Mesenchymal stem cell of the bone marrow (primary cell): Measurements from ENCODE around the genes PSTPIP1, PEAK1 and ADAMTS7.

GRCh38 chr15:76466966-76467653 is 130.5 kb downstream of the ISL2 start:
- CAGE, long polyA plus RNA = no peak

- CAGE, long polyA plus RNA = no peak
Measured at GRCh38 chr15:76994552-76995814, at the start of gene PSTPIP1. Gene PSTPIP1 (plus strand): TSS chr15:76995126.

DNA sequence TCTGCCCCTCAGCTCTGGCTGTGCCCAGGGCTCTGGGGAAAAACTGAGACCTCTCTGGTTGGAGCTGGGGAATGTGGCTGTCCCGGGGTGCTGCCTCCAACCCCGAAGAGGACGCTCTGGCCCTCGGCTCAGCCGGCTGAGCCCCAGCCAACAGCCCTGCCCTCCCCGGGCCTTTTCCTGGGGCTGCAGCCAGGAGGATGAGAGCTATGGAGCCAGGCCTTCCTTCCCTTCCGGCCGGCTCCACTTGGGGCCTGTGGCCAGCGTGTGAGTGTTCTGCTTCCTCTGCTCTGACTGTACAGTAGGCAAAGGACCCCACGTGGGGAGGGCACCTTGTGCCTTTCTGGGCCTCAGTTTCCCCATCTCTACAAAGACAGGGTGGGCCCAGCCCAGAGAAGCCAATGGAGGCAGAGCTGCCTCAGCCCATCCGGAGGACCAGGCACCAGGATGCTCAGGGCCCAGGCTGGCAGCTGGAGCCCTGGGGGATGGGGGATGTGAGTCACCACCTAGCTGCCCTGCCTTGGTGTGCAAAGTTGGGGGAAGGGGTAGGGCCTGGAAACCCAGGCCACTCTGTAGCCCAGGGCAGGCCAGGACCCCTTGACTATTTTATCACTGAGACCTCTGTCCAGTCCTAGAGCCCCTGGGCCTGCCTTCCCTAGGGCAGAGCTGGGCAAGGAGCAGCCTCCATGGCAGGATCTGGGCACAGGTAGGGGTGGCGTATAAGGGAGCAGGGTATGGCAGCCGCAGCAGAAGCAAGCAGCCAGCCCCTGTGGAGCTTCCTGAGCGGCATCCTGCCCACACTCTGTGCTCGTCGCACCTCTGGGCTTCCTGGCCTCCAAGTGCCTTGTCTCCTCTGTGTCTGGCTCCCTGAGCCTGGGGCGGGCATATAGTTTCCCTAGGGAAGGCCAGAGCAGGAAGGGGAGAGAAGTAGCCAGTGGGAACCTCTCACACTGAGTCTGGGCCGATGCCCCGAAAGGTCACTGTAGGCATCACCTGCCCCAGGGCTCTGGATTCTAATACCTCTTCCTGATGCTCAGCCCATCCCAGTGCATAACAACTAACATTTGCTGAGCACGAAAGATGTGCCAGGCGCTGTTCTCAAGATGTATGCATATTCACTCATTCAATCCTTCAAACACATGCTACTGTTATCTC is 1.8 kb downstream of the PSTPIP1 start:
- CAGE, long polyA plus RNA = no peak

GRCh38 chr15:77012834-77013213 is 17.9 kb downstream of the PSTPIP1 start:
- CAGE, long polyA plus RNA = no peak

- CAGE, long polyA plus RNA = no peak
Measured at GRCh38 chr15:77034884-77035271, 36.0 kb downstream of the TSPAN3 start.

GRCh38 chr15:77104153-77104422 is 33.2 kb upstream of the TSPAN3 start:
- CAGE, long polyA plus RNA = no peak

DNA sequence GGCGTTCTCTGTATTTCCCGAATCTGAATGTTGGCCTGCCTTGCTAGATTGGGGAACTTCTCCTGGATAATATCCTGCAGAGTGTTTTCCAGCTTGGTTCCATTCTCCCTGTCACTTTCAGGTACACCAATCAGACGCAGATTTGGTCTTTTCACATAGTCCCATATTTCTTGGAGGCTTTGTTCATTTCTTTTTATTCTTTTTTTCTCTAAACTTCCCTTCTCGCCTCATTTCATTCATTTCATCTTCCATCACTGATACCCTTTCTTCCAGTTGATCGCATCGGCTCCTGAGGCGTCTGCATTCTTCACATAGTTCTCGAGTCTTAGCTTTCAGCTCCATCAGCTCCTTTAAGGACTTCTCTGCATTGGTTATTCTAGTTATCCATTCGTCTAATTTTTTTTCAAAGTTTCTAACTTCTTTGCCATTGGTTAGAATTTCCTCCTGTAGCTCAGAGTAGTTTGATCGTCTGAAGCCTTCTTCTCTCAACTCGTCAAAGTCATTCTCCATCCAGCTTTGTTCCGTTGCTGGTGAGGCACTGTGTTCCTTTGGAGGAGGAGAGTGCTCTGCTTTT is 84.2 kb upstream of the TSPAN3 start:
- CAGE, long polyA plus RNA = no peak

DNA sequence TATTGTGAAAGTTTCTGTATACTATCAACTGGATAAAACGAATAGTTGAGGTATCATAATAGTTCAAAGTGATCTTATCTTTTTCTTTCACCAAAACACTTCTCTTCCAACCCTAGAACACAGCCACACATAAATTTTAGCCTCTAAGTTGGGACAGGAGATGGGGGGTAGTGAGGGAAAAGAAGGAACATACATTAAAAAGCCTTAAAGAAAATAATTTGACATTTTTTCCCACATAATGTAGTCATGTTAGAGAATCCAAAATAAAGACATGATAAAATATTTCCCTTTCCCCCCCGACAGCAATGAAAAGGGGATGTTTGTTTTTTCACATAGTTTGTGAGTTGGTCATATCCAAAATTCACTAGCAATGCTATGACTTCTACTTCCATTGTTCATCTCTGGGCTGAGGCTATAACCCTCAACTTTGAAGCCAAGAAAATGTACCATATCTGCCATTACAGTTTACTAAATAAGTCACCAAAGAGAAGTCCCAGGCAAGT is 1.7 kb downstream of the PEAK1 start:
- CAGE, long polyA plus RNA = no peak

- CAGE, long polyA plus RNA = no peak
Measured at GRCh38 chr15:77419904-77420852, at the start of gene PEAK1. Gene PEAK1 (minus strand): TSS chr15:77420104.

- CAGE, long polyA plus RNA = no peak
Measured at GRCh38 chr15:77513064-77513780, 92.5 kb downstream of the HMG20A start.

GRCh38 chr15:77622404-77622816 is 10.3 kb downstream of the LINGO1 start:
- CAGE, long polyA plus RNA = no peak

DNA sequence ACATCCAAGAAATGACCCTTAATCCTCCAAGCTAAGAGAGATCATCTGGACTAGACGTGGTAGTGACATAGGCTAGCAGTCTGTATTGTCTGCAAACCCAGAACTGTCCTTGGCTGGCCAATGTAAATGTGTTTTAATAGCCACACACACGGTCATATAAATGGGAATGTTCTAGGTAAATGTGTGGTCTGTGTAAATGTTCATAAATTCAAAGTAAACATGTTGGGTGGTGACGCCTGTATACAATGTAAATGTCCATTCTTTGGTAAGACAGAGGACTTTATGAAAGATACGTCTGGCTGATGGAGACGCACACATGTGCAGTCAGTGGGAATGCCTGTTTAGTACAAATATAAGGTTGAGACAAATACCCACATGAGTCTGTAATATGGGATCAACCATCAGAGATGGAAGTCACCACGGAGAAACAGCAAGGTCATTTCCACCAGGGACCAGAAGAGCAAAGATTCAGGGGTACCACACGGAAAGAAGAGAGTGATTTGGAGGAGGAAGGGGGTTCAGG is 16.4 kb upstream of the LINGO1 start:
- CAGE, long polyA plus RNA = no peak

DNA sequence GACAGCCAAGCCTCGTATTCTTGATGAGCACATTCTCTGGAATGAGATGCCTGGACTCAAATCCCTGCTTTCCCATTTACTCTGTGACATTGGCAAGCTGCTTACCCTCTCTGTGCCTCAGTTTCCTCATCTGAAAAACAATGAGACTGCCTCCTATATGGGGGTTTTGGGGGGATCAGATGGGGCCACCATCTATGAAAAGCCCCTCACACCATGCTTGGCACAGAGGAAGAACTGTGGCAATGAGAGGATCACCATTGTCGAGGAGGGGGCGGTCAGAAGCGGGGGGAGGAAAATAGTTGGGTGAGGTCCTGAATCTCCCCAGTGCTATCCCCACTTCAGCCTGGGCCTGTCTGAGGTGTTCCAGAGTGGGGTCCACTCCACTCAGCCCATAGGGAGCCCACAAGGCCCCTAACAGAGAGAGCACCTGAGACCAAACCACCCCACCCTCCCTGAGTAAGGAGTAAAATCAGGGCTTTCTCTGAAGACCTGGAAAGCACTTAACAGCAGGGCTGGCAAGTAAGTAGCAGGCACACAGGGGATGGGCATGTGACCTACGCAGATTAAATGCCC is 126.0 kb upstream of the LINGO1 start:
- CAGE, long polyA plus RNA = no peak

- CAGE, long polyA plus RNA = no peak
Measured at GRCh38 chr15:78034177-78035398, 42.9 kb downstream of the TBC1D2B start.

GRCh38 chr15:78043376-78043705 is 34.2 kb downstream of the TBC1D2B start:
- CAGE, long polyA plus RNA = no peak

DNA sequence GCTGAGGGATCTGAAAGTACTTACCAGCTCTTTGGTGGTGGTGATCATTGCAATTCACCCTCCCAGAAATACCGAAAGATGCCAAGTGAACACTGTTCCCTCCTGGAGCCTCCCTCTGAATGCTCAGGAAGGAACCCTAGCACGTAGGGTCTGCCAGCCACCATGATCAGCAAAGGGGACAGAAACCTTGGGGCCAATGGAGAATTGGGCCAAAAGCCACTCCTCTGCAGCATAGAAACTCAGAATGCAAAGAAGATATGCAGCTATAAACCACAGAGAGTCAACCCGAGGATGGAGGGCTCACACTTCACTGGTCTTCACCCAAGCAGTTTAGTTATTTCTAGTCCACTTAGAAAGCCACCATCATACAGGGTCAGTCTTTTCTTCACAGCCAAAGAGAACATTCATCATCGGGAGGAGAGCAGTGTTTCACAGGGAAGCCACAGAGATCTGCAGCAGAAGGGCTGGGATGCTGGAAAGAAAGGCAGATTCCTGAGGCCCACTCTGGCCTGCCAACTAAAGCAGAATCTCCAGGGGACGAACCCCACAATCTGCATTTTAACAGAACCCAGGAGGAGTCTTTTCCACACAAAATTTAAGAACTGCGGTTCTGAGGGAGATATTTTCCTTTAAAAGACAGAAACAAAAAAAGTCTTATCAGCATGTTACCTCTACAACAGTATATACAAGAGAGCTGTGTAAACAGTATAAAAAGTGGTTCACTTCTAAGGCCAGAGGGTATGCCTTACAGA is 11.3 kb downstream of the TBC1D2B start:
- CAGE, long polyA plus RNA = no peak

DNA sequence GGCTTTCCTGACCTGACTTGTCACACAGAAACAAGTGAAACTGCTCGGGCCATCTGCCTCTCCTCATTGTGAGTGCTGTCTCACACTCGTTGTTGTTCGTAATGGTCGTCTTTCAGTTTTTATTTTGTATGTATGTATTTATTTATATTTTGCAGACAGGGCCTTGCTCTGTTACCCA is 24.0 kb downstream of the ACSBG1 start:
- CAGE, long polyA plus RNA = no peak

DNA sequence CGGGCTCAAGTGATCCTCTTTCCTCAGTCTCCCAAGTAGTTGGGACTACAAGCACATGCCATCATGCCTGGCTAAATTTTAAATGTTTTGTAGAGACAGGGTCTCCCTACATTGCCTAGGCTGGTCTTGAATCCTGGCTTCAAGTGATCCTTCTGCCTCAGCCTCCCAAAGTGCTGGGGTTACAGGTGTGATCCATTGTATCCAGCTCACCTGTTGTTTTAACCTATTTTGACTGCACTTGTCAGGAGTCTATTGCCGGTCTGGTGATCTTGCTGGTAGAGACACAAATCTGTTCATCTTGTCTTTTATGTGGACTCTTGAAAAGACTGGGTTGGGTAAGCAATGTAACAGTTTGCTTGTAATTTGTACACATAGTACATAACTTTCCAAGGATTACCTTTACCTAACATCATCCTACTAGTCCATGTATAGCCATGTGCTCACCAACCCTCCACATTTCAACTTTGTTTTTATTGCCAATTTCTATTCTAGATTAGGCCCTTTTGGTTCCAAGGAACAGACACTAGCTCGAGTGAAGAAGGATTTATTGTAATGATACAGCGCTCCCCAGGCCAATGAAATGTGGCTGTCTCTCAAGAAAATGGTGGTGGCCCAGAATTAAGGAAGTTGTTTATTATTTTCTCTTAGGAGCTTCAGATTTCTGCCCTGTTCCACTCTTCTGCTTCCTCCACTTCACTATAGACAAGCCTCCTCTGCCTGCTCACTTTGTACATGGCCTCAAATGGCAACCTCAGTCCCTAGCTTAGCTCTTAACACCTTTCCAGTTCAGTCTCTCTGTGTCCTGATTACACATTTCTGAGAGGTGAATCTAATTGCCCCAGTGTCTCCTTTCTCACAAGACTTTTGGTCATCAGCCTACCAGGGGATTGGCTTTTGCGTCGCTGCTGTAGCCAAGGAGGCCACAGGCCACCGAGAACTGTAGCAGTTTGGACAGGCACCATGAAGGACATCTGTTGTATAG is 8.2 kb downstream of the IREB2 start:
- CAGE, long polyA plus RNA = no peak

GRCh38 chr15:78501920-78502532 is 5.4 kb upstream of the HYKK start:
- CAGE, long polyA plus RNA = no peak

DNA sequence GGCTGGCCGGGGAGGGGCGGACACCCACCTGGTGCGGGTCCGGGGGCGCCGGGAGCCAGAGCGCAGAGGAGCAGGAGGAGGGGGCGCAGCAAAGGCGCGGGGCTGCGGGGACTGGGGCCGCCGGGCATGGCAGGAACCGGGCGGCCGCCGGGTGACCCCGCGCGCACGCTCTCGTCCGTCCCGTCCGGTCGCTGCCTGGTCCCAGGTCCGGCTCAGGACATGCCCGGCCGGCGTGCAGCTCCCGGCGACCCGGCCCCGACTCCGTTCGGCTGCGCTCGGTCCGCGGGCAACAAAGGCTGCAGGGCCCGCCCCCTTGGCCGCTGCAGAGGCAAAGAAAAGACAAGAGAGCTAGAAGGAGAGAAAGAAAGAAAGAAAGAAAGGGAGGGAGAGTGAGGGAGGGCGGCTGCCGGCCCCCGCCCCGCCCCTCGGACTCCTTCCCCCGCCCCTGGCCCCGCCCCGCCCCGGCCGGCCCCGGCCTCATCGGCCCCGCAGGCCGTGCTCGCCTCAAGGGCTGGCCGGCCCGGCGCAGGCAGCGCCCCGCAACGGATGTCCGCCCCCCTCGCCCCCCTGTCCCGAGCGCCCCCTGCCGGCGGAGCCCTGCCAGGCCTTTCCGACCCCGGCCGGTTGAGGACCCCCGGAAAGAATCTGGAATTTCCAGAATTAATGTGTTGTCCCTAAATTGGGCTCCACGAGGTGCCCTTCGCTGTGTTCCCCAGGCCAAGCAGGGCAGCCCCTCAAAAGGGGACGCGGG is at the start of gene ADAMTS7:
Gene ADAMTS7 (minus strand): TSS at position 372 of the 751 bp plus-strand sequence.
- CAGE, long polyA plus RNA = no peak